Cerebral cortex (tissue), 2 donors: ENCODE measurements around the genes SEPTIN6, ATP1B4 and GLUD2.

DNA sequence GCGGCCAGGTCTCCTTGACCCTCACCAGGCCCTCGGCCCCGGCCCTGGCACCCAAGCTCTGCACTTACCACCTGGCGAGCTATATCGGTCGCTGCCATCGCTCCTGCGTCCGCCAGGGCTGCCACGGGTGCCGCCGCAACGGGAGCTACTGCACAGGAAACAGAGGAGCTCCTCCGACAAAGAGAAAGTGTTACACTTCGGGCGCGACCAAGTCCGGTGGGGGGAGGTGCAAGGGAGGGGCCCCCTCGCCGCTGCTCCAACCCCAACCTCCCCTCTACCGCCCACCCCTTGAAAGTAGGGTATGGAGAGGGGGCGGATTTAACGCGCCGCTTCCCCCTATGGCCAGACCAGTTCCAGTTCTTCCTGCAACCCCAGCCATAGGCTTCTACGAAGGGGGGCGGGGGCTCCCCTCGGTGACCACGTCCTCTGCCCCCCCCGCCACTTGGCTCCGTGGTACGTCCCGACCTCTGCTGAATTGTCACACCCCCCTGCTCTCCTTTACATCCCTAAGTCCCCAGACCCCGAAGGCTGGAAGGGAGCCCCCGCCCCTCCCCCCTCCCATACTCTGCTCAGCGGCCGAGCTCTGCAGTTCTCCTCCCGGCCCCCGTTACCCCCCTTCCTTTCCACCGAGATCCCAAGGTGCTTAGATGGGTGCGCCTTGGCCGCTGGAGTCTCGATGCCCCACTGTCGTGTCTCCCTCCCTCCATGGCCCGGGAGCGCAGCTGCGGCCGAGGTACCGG, at the start of gene SEPTIN6:
Gene SEPTIN6, minus strand, starts transcription at position 161 of the 740 bp plus-strand sequence.
- PRO-cap, 2 experiments = peak in 1 of 2 experiments; most common plus-strand start position 348 of the sequence (in 1); most common minus-strand start position 161 of the sequence (in 1)

- PRO-cap, 2 experiments = no peak in any of the 2 experiments
Observed at GRCh38 chrX:119759265-119759601, 845 bp downstream of the SOWAHD start.

DNA sequence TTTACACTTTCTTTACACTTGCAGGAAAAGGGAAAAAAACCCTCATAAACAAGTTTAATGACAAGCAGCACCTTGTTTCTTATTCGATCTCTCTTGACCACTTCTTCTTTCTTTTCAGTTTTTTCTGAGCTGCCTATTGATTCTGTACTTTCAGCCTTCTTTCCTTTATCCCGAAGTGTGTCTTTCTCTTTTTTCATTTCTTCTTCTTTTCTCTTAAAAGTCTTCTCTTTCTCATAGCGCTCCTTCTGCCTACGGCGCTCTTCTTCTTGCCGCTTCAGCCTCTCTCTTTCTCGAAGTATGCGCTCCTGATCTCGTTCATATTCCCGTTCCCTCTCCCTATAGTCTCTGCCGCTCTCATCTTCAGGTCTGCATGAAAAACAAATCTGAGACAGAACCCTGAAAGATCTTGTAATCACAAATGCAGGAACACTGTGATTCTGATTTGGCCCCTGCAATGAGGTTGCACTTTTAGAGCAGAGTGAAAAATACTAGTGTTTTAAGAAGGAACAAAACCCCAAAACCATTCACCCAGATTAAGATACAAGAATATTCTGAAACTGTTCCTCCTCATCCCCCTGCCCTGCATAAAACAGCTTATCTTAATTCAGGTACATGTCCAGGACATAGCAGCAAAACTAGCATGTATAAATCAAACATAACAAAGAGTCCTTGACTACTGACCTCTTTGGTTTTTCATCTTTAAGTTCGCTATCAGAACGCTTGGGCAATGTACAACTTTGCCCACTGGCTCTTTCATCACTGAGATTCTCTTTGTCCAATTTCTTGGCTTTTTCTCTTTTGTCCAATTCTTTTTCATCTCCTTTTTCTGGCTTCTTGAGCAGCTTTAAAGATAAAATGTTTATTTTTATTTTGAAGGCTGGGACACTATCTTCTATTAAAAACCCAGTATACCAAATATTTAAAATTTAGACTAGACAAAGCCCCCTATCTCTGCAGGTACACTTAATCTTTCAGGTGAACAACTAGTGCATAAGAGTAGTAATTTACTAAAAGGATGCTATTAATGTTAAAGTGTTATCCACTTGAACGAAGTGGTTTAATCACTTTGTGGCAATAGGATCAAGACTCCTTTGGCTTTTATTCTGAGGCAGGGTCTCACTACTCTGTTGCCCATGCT, 14.7 kb downstream of the UPF3B start:
- PRO-cap, 2 experiments = no peak in any of the 2 experiments

DNA sequence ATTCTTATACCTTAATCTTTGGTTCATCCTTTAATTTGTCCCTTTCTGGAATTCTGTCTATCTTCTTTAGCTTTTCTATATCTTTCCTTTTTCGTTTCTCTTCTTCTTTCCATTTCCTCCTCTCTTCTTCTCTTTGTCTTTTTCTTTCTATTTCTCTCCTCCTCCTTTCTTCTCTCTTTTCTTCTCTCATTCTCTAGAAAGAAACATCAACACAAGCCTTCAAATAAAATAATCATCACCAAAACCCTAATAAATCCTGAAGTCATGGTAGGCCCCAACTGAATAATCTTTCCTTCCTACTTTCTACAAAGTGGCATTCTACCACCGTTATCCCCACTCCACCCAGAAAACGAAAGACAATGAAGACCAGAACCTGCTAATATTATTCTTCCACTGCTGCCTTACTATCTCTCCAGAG, 11.7 kb downstream of the UPF3B start:
- PRO-cap, 2 experiments = no peak in any of the 2 experiments

DNA sequence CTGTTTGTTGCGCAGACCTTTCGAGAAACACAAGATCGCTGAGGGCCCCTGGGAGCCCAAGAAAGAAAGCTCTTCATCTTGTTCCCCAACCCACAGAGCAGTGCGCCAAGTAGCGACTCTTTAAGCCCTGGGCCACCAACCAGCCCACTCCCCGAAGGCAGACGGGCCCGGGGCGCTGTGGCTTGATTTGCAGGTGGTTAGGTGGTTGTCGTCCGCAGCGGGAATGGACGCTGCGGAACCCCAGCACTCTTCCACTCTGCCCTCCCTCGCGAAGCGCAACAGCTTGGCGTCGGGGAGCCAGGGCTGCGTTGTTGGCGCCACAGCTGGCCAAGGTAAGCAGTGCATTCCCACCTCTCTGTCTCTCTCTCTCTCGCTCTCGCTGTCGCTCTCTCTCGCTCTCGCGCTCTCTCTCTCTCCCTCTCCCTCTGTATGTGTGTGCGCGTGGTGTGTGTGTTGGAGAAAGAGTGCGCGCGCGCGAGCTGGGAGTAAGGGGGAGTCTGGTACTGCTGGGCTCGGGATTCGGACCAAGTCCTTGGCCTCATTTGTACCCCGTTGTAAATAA, 1.9 kb downstream of the TMEM255A start:
- PRO-cap, 2 experiments = no peak in any of the 2 experiments

- PRO-cap, 2 experiments = no peak in any of the 2 experiments
Observed at GRCh38 chrX:120361736-120362172, at the start of gene ATP1B4. Gene ATP1B4, plus strand, starts transcription at chrX:120362089.

- PRO-cap, 2 experiments = no peak in any of the 2 experiments
Observed at GRCh38 chrX:120487903-120488494, 18.9 kb upstream of the LAMP2 start.

DNA sequence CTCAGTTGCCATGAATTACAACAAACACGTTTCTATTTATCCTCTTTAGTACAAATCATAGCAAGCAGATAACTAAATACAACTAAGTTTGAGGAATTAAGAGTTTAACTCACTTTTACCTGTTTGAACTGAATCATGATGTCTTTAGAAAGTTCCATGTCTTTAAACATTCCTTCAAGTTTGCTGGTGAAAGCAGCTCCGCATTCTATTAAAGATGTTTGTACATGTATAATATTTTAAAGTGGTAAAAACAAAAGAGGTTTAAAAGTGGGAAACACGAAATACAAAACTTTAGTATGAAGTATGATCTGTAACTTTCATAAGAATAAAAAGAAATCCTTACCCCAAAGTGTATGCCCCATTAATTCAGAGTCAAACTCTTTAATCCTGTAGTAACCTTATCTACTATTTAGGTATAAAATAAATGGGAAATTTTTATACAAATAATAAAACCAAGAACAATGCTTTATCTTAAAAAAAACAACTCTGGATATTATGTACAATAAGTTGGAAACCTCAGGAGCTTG, 22.7 kb downstream of the CUL4B start:
- PRO-cap, 2 experiments = no peak in any of the 2 experiments

DNA sequence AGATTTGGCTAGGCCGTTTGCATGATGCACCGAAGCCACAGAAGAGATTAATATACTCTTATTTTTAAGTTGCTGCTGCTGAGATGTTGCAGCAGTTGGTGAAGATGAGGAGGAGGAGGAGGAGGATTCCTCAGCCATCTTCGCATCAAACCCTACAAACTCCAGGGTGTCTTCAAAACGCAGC, 714 bp downstream of the CUL4B start:
- PRO-cap, 2 experiments = no peak in any of the 2 experiments

DNA sequence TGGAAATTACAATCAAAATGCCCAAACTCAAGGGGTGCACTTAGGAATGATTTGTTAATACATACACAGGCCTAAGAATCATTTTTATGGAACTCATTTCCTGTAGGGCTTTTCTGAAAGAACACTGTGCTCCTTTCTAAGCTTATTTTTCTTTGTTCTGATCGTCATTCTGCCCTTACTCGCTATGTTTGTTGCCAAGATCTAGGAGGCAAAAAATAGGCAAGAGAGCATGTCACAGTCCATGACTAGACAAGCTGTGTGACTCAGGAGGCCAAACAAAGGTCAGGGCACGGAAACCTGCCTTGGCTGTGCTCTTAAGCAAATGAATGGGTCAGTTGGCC, 42.5 kb upstream of the C1GALT1C1 start:
- PRO-cap, 2 experiments = no peak in any of the 2 experiments

- PRO-cap, 2 experiments = peak in 1 of 2 experiments; most common plus-strand start chrX:121047533 (in 1)
Observed at GRCh38 chrX:121047320-121047811, at the start of gene GLUD2. Gene GLUD2, plus strand, starts transcription at chrX:121047610.

DNA sequence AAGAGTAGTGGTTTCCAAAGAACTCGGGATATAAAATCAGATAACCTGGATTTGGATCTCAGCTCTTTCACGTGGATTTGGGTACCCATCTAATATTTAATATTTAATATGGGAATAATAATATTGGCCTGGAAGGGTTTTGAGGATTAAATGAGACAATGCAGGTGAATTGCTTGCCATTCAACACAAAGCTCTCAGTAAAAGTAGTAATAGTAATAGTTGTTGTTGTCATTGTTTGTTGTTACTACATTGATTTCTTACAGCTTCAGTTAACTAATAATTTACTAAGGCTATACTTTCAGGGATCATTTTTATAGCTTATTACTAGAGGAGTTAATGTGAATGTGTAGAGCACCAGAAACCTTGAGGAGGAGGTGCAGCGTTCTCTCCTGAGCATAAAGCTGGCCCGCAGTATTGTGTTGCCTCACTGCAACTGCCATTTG, 343.9 kb upstream of the GRIA3 start:
- PRO-cap, 2 experiments = no peak in any of the 2 experiments

GRCh38 chrX:123682447-123682862, 50.4 kb downstream of the THOC2 start:
- PRO-cap, 2 experiments = no peak in any of the 2 experiments

- PRO-cap, 2 experiments = no peak in any of the 2 experiments
Observed at GRCh38 chrX:123822931-123823457, 36.9 kb upstream of the XIAP start.

GRCh38 chrX:123976501-123977228, 15.2 kb downstream of the STAG2 start:
- PRO-cap, 2 experiments = no peak in any of the 2 experiments

GRCh38 chrX:125394429-125394851, 74.8 kb downstream of the TEX13C start:
- PRO-cap, 2 experiments = no peak in any of the 2 experiments

DNA sequence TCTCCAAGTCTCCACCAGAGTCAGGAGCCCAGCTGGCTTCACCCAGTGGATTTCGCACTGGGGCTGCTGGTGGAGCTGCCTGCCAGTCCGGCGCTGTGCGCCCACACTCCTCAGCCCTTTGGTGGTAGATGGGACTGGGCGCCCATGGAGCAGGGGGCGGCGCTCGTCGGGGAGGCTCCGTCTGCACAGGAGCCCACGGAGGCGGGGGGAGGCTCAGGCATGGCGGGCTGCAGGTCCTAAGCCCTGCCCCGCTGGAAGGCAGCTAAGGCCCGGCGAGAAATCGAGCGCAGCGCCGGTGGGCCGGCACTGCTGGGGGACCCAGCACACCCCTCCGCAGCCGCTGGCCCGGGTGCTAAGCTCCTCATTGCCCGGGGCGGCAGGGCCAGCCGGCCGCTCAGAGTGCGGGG, 370.8 kb downstream of the TEX13C start:
- PRO-cap, 2 experiments = no peak in any of the 2 experiments

GRCh38 chrX:127654656-127655093, 397.5 kb downstream of the ACTRT1 start:
- PRO-cap, 2 experiments = no peak in any of the 2 experiments

GRCh38 chrX:128122525-128122958, 70.3 kb upstream of the ACTRT1 start:
- PRO-cap, 2 experiments = no peak in any of the 2 experiments

DNA sequence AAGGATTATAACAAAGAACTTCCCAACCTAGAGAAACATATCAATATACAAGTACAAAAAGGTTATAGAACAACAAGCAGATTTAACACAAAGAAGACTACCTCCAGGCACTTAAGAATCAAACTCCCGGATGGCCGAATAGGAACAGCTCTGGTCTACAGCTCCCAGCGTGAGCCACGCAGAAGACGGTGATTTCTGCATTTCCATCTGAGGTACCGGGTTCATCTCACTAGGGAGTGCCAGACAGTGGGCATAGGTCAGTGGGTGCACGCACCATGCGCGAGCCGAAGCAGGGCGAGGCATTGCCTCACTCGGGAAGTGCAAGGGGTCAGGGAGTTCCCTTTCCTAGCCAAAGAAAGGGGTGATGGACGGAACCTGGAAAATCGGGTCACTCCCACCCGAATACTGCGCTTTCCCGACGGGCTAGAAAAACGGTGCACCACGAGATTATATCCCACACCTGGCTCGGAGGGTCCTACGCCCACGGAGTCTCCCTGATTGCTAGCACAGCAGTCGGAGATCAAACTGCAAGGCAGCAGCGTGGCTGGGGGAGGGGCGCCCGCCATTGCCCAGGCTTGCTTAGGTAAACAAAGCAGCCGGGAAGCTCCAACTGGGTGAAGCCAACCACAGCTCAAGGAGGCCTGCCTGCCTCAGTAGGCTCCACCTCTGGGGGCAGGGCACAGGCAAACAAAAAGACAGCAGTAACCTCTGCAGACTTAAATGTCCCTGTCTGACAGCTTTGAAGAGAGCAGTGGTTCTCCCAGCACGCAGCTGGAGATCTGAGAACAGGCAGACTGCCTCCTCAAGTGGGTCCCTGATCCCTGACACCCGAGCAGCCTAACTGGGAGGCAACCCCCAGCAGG, 186.1 kb downstream of the SMARCA1 start:
- PRO-cap, 2 experiments = no peak in any of the 2 experiments